ENCODE results near the genes CIB2 and ARNT2.

DNA sequence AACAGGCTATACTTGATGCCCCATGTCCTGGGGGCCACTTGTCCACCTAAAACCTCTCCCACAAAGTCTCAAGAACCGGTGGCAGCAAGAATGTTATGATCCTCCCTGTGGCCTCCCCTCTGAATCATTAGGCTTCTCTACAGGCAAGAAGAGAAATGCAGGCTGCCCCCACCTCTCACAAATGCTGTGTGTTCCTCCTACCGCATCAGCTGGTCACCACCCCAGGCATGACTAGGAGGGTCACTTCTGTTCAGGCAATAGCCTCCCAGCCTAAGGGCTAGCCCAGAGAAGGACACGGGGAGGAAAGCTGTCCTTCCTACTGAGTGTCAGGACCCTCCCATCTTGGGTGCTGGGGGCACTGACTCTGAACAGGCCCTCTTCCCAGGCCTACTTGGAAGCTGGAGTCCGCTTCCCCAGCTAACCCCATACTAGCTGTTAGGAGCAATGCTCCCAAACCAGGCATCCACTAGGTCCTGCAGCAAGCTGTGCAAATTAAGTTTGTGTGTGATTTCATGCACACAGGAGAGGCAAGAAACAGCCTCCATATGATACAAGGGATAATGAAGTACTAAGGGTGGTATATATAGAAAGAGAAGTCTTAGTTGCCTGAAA is 54.1 kb downstream of the TBC1D2B start:
- PRO-cap = no peak

DNA sequence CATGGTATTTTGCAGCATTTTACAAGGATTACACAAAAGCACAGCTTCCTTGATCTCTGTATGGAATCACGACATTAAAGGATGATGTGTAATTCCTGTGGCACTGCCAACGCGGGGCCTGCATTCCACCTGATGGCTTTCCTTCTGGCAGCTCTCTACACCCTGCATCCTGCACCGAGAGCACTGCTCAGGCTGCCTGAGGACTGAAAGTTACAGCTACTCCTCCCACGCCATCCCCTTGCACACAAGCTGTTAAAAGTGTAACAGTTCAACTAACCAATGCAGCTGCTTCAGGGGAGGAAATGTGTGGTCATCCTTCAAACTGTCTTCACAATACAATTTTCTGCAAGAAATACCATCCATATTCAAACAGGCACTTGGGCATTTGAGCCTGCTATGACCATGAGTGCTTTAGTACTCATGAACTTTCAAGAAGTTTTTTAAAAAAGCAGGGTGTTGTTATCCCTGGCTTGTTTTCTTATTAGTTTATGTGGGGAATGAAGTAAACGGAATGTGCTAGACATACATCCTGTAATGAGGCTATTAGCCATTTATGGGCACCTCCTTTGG is 27.4 kb downstream of the TBC1D2B start:
- PRO-cap = no peak

DNA sequence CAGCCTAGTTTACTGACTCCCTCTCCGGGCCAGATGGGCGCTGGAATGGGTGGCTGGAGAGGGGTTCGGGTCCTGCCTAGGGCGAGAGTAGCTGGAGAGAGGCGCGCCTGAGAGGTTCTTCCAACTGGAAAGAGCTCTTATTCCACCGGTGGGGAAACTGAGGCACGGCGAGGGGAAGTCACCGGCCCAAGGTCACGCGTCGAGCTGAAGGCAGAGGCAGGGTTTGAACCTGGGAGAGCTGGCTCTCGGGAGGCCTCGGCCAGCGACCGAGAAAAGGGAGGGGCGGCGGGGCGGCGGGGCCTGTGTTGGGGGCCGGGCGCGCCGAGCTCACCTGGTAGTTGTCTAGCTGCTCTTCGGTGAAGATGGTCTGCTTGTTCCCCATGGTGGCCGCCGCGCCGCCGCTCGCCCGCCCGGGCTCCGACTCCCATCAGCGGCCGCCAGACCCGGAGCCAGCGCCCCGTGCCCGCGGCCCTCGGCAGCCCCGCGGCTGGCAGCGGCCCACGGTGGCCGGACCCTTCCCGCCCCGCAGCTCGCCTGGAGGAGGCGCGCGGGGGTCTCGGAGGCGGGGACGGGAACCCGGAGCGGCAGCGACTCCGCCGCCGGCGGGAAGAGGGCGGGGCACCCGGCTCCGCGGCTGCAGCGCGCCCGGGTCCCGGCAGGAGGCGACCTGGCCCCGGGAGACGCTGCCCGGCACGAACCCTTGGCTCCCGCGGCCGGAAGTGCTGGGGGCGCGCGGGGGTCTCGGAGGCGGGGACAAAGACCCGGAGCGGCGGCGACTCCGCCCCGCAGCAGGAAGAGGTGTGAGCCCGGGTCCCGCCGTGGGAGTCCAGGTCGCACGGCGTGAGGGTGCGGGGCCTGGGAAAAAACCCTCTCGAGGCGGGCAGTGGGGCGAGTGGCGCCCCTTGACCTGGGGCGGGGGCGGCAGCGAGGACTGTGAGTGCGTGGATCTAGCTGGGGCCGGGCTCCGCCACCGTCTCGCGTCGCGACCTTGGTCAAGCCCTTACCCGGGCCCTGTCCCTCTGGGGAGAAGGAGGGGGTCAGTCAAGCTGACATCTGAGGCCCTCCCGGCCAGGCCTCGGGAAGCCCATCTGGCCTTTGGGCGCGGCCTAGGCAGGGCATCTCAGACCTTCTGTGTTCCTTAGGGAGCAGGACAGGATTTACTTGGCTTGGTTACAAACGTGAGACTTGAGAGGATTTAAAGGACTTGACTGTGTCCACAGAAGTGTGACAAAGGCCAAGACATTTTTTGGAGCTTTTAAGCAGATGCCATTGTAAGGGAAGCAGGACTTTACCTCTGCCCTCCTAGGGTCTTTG is at the start of gene CIB2:
Gene CIB2 (minus strand): TSS at position 612 of the 1,314 bp plus-strand sequence.
- PRO-cap = bidirectional peak, plus-strand start at position 824 of the sequence, minus-strand start at position 558 of the sequence; bidirectional peak, plus-strand start at position 1,087 of the sequence, minus-strand start at position 1,021 of the sequence

- PRO-cap = no peak
Observed at GRCh38 chr15:78270369-78271099, 6.2 kb downstream of the DNAJA4 start.

- PRO-cap = no peak
Observed at GRCh38 chr15:78272850-78273230, 8.5 kb downstream of the DNAJA4 start.

- PRO-cap = no peak
Observed at GRCh38 chr15:78306375-78306948, 7.1 kb upstream of the SKIC8 start.

GRCh38 chr15:78541480-78541986 is 1.3 kb downstream of the PSMA4 start:
- PRO-cap = no peak

GRCh38 chr15:78720100-78720619 is 79.2 kb upstream of the CHRNB4 start:
- PRO-cap = bidirectional peak, plus-strand start at chr15:78720436, minus-strand start at chr15:78720243

DNA sequence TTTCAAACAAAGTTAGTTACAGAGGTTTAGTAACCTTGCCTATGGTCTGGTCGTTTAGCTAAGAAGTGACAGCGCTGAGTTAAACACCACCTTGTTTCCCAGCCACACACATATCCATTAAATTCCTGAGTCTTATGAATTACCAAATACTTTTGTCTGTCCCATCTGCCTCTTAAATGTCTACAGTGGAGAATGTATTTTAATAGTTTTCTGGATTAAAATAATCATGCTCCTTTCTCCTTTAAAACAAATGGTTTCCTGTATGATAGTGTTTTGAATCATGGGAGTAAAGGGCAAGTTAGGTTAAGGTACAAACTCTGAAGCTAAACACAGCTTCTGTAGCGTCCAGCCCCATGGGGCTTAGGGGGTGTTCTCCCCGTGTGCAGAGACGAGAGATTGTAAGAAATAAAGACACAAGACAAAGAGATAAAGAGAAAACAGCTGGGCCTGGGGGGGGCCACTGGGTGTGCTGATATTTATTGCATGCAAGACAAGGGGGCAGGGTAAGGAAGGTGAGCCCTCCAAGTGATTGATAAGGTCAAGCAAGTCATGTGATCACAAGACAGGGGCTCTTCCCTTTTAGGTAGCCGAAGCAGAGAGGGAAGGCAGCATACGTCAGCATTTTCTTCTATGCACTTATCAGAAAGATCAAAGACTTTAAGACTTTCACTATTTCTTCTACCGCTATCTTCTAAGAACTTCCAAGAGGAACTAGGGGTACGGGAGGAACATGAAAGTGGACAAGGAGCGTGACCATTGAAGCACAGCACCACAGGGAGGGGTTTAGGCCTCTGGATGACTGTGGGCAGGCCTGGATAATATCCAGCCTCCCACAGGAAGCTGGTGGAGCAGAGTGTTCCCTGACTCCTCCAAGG is 29.5 kb downstream of the MORF4L1 start:
- PRO-cap = no peak

DNA sequence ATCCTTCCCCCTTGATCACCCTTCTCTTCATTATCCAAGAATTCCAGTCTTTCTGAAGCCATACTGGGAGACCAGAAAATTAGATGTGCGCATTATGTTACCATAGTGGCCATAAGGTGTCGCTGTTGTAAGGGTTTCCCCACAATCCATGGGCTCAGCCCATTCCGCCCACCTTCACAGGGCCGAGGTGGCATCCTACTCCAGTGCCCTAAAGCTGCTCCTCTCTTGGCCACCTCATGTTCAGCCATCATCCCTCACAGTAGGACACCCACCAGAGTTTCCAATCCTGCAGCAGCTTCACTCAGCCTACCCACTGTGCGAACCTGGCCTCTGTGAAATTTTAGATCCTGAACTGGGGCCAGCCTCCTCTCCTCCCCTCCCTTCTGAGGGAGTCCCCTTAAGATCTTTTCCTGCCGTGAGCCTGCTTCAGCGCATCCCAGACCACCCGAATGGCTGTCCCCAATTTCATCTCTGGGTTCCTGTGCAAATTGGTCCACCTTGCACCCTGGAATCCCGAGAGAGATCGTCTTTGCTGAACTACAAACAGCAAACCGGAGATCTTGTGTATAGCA is 34.9 kb downstream of the CTSH start:
- PRO-cap = no peak

- PRO-cap = no peak
Observed at GRCh38 chr15:78992700-78993085, 47.8 kb upstream of the CTSH start.

DNA sequence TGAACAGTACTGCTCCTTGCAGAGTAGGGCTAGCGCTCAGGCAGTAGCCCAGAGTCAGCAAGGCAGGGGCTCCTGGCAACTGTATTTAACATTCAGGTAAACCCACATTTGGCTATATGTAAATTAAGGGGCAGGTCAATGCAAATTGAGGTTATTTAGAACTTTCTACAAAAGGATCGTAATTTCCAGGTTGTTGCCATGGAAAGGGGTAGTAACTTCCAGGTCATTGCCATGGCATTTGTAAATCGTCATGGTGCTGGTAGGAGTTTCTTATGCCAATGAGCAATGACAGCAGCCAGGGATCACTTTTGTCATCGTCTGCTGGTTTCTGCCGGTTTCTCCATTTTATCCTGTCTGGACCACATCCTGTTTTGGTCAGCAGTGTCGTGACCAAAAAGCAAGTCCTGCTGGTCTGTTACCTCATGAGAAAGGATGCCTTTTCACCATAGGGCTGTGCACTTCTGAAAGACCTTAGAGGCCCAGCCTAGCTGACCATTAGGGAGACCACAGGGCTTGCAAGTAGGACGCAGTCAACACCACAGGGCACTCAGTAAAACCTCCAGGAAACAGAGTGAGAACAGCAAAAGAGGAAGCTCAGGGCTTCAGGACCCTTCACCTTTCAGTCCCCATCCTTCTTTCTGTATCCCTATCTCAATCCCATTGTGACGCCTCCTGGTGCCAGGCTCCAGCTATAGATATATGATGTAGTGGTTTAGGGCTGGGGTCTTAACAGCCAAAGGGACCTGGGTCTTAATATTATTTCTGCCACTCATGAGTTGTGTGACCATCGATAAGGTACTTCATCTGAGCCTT is 24.1 kb downstream of the MTHFS start:
- PRO-cap = no peak

GRCh38 chr15:80017586-80018063 is 41.9 kb upstream of the ZFAND6 start:
- PRO-cap = no peak

- PRO-cap = no peak
Observed at GRCh38 chr15:80041224-80041423, 18.4 kb upstream of the ZFAND6 start.

DNA sequence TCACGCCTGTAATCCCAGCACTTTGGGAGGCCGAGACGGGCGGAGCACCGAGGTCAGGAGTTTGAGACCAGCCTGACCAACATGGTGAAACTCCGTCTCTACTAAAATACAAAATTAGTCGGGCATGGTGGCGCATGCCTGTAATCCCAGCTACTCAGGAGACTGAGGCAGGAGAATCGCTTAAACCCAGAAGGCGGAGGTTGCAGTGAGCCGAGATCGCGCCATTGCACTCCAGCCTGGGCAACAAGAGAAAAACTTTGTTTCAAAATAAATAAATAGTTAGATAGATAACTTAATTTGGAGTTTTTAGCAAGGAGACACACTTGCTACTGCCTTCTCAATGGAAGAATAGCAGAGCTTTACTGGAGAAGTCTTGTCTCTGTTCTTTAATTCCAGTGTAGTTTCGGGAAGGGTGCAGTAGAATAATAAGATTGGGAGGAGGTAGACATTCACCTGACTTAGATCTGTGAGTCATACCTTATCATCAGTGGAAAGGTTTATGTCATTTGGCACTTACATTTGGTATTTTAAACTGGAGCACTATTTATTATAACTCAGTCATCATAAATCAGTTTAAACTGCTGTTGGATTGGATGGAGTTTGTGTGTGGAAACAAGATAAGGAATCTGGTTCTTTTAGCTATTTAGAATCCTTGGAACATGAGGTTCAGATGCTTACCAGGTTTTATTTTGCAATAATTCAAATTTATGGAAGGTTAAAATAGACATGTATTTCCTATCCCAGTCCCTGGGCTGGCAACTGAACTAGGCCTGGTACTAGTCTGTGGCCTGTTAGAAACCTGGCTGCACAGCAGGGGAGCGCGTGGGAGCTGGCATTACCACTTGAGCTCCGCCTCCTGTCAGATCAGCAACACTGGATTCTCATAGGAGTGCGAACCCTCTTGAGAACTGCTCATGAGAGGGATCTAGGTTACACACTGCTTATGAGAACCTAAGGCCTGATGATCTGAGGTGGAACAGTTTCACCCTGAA is 34.3 kb downstream of the ZFAND6 start:
- PRO-cap = no peak

DNA sequence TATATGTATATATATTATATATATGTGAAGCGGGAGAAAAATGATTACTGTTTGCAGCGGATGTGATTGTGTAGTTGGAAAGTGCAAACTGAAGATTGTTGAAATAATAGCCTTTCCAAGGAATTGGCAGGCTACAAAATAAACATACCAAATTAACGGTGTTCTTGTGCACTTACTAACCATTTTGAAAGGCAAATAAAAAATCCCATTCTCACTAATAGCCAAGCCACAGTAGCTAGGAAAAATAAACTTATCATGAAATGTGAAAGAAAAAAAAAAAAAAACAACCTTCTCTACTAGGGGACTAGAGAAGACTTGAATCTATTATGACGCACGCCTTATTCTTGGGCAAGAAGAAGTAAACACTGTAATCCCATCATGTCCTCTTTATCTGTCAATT is 633 bp upstream of the CTXND1 start:
- PRO-cap = no peak

DNA sequence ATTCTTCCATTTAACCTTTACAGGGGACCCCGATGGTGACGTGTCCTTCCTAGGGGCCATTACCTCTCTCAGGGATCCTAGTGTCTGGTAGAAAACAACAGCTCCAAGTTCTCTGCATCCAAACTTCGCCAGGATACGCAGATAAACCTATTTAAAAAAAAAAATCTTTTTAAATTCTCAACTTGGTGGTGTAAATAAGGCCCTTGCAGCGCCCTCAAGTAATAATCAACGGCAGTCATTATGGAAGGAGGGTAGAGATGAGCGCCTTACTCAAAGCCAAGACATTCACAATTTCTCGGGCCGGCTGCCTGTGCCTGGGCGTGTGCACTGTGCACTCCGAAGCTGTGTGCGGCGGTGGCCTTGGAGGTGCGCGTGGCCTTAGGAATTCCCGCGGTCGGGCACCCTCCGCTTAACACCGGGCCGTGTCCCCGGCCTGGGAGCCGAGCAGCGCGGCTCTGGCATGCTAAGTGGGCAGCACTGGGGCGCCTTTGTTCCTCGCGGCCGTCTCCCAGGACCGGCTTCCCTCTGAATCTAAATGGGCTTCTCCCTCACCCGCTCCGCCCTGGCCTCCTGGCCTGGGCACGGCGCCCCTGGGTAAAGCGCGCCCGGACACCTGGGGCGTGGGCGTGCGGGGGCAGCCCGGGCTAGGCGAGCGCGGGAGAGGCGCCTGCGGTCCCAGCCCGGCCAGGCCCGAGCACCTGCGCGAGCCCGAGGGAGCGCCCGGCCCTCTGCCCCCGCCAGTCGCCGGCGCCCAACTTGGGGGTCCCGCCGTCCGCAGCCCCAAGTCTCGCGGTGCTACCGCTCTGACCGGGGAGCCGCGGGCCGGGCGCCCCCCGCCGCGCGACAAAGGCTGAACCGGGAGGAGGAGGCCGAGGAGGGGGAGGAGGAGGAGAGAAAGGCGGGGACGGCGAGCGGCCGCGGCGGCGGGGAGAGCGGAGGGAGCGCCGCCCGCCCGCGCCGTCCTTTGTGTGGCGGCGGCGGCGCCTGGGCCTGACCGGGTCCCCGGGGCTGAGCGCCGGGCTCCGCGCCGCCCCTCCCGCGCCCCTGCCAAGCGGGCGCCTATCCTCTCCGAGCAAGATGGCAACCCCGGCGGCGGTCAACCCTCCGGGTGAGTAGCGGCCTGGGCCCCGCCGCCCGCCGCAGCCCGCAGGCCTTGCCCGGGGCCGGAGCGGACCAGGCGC is at the start of gene ARNT2:
Gene ARNT2 (plus strand): TSS at position 944 of the 1,181 bp plus-strand sequence.
- PRO-cap = bidirectional peak, plus-strand start at position 339 of the sequence, minus-strand start at position 457 of the sequence; bidirectional peak, plus-strand start at position 872 of the sequence, minus-strand start at position 758 of the sequence

DNA sequence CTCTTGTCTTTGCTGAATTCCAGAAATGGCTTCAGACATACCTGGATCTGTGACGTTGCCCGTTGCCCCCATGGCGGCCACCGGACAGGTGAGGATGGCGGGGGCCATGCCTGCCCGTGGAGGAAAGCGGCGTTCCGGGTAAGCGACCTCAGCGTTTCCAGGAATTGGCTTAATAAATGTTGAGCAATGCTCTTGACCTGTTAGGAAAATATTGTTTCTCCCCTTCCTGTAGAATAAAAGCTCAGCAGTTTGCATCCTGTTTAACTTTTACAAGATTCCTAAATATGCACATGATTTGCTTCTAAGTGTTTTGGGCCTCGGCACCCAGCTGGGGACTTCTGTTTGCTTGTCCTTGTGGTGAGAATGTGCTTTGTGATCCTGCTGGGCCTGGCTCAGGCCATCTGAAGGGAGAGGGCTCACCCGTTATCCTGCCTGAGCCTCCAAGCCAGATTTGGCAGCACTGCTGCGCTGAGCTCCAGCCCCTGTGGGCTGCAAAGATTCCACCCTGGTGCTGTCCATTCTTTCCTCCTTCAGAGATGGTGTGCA is 46.7 kb downstream of the ARNT2 start:
- PRO-cap = no peak

DNA sequence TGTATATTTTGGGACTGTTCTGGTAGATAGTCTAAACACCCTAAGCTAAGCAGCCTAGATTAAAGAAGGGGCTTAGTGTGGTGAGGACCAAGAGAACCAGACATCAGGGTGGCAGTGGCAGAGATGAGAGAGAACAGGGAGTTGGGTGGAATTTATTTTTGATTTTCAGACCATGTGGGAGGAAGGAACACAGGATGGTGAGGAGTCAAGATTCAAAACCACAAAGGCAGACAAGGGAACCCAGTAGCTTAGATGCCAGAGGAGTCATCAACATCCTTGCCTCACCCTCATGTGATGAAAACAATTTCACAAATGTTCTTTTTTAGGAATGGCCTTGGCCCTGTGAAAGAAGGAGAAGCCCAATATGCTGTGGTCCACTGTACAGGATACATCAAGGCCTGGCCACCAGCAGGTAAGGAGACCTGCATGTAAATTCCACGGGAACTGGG is 109.8 kb downstream of the ARNT2 start:
- PRO-cap = no peak

- PRO-cap = no peak
Observed at GRCh38 chr15:80583157-80583489, 112.0 kb upstream of the ABHD17C start.

Measured in neural crest cell (in vitro differentiated cells).